Lung (tissue), 4 donors: ENCODE measurements around a stretch of chr7.

- PRO-cap, result no peak
- RAMPAGE, long total RNA, result no peak
- RRBS, result 32% methylated on average over 3 of the region's 14 CpGs
Measured at GRCh38 chr7:2644454-2644956, 12.7 kb downstream of the TTYH3 start.

DNA sequence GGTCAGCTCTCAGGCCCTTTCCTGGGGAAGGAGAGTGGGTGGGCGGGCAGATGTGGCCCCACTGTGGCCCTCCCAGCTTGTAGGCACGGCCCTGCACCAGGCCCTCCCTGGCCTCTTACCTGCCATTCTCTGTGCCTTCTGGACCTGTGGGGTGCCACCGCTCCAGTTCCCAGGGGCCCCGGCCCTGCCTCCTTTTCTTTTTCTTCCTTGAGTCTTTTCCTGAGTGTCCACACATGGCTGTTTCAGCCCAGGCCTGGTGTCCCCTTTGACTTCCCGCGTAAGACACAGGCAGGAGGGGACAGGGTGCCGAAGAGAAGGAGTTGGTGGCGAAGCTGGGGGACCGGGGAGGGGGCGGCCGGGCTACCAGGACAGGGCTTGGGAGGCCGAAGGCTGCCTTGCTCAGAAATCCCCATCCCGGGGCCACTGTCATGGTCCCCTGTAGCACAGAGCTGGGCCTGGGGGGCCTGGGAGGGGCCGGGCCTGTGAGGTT, 27.6 kb downstream of the TTYH3 start:
- PRO-cap, result no peak
- RAMPAGE, long total RNA, result no peak
- RRBS, result 93% methylated on average over 2 of the region's 14 CpGs

GRCh38 chr7:2666406-2666922, 21.5 kb upstream of the AMZ1 start:
- PRO-cap, result no peak
- RAMPAGE, long total RNA, result no peak
- RRBS, result 49% methylated on average over 2 of the region's 14 CpGs

GRCh38 chr7:2681860-2682295, 6.1 kb upstream of the AMZ1 start:
- PRO-cap, result no peak
- RAMPAGE, long total RNA, result no peak
- RRBS, result no CpG with 5 or more reads among the region's 13 CpGs

- PRO-cap, result no peak
- RAMPAGE, long total RNA, result no peak
- RRBS, result no CpG with 5 or more reads among the region's 11 CpGs
Measured at GRCh38 chr7:2715236-2715589, 27.2 kb downstream of the AMZ1 start.

DNA sequence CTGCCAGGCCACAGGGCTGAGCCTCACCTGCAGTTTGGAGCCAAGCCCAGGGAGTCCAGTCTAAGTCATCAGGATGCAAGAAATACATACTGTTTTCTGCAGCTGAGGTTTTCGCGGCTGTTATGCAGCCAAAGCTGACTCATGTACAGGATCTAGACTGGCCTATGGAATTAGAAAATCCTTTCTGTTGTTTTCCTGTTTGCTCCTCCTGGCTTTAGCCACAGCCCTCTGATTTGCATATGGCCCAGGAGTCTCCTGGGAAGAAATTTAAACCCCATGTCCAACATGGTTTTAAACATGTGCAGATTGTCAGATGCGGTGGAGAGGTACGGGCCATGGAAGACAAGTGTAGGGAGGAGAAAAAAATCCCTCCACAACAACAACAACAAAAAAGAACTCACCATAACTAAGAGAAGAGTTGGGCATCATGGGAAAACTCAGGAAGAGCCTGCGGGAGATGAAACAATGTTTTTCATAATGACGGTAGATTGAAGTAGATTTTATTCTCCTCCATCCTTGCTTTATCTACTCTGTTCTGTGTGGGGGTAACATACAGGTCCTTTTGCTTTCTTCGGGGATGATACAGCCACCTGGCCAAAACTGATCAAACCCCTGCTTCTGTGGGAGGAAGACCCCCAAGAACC, 29.7 kb upstream of the GNA12 start:
- PRO-cap, result no peak
- RAMPAGE, long total RNA, result no peak
- RRBS, result no CpG with 5 or more reads among the region's 7 CpGs

DNA sequence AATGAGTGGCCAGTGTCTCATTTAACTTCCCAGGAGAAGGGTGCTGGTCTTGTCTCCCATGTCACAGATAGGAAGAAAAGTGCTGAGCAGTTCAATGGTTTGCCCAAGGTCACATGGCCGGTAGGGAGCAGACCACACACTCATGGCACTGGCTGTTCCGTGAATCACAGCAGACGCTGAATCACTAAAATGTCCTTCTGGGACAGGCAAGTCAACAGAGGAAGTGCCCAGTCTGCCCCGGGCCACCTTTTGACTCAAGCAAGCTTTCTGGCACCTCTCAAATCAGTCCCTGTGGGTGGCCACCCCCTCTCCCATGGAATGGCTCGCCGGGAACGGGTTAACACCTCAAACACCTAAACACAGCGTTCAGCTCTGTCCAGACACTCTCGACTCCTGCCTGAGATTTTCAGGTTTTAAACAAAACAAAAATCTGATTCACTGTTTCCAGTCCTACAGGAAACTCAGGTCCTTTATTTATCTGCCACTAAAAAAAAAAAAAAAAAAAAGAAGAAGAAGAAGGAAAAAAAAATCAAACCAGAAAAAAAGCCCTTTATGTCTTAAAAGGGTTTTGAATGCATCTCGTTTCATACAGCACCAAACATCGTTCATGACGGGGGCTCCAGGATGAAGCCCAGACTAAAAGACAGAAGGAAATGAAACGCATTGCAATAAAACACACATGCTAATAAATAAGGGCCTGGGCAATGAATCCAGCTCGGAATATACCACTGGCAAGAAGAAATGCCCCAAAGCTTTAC, 15.5 kb downstream of the CARD11 start:
- PRO-cap, result no peak
- RAMPAGE, long total RNA, result no peak
- RRBS, result 13% methylated on average over 4 of the region's 14 CpGs

DNA sequence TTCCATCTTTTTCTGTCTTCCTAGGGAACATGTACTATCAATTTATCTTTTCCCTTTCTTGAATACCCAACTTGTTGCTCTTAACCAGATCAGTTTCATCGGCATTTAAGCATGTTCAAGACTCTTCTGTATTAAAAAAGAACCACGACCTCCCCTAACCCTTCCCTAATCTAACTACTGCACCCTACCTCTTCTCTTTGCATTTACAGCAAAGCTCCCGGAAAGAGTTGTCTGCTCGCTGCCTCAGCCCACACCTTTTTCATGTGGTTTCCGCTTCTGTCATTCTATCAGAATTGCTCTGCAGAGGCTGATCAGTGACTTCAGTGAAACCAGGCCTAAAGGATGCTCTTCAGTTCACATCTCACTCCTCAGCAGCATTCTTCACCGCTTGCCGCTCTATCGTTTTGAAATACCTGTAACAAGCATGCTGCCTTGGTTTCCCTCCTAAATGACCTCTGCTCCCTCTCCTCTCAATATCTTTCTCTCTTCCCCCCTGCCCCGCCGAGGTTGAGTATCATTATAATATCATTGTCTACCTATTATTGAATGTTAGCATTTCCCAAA, 160.9 kb downstream of the SDK1 start:
- PRO-cap, result no peak
- RAMPAGE, long total RNA, result no peak
- RRBS, result no CpG with 5 or more reads among the region's 10 CpGs

DNA sequence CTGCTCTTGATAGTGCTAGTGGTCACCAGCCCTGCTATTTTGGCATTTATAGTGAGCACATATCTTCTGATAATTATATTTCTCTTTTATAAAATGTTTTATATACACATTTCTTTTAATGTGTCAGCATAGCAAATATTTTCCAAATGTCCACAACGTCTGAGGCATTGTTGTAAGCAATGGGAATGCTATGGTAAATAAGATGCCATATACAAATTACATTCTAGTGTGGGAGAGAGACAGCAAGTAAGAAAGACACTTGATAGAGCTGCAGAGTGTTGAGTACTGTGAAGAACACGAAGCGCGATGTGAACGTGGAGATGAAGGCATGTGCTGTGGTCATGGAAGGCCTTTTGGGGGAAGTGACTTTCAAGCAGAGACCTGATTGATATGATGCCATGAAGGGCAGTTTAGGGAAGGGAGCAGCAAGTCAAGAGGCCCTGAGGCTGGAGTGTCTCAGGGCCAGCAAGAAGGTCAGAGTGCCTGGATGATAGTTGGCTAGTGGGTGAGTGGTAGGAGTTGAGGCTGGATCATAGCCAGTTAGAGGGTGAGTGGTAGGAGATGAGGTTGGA, 226.1 kb downstream of the SDK1 start:
- PRO-cap, result no peak
- RAMPAGE, long total RNA, result no peak
- RRBS, result no CpG with 5 or more reads among the region's 5 CpGs

GRCh38 chr7:3742164-3742484, 441.1 kb downstream of the SDK1 start:
- PRO-cap, result no peak
- RAMPAGE, long total RNA, result no peak
- RRBS, result no CpG with 5 or more reads among the region's 4 CpGs

- PRO-cap, result no peak
- RAMPAGE, long total RNA, result no peak
- RRBS, result no CpG with 5 or more reads among the region's 5 CpGs
Measured at GRCh38 chr7:3861706-3862160, 560.7 kb downstream of the SDK1 start.

- PRO-cap, result no peak
- RAMPAGE, long total RNA, result no peak
- RRBS, result no CpG with 5 or more reads among the region's 16 CpGs
Measured at GRCh38 chr7:4006665-4007290, 675.3 kb upstream of the FOXK1 start.

- PRO-cap, result no peak
- RAMPAGE, long total RNA, result no peak
- RRBS, result no CpG with 5 or more reads among the region's 17 CpGs
Measured at GRCh38 chr7:4267608-4268169, 414.4 kb upstream of the FOXK1 start.

DNA sequence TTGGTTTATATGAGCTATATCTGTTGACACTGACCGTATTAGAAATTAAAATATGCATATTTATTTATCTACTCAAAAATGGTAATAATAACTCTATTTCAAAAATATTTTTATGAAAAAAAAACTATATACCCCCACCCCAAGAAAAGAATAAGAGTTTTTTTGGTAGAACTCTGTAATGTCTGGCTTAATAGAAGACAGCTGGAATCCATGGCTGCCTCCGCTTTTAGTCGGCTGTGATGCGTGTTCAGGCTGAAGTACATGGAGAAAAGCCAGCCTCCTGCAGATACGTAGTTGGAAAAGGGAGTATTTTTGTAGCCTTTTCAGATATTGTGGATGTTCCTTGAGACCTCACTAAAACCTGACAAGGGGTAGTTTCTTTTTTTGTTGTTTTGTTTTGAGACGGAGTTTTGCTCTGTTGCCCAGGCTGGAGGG, 9.9 kb downstream of the FOXK1 start:
- PRO-cap, result no peak
- RAMPAGE, long total RNA, result no peak
- RRBS, result no CpG with 5 or more reads among the region's 6 CpGs

DNA sequence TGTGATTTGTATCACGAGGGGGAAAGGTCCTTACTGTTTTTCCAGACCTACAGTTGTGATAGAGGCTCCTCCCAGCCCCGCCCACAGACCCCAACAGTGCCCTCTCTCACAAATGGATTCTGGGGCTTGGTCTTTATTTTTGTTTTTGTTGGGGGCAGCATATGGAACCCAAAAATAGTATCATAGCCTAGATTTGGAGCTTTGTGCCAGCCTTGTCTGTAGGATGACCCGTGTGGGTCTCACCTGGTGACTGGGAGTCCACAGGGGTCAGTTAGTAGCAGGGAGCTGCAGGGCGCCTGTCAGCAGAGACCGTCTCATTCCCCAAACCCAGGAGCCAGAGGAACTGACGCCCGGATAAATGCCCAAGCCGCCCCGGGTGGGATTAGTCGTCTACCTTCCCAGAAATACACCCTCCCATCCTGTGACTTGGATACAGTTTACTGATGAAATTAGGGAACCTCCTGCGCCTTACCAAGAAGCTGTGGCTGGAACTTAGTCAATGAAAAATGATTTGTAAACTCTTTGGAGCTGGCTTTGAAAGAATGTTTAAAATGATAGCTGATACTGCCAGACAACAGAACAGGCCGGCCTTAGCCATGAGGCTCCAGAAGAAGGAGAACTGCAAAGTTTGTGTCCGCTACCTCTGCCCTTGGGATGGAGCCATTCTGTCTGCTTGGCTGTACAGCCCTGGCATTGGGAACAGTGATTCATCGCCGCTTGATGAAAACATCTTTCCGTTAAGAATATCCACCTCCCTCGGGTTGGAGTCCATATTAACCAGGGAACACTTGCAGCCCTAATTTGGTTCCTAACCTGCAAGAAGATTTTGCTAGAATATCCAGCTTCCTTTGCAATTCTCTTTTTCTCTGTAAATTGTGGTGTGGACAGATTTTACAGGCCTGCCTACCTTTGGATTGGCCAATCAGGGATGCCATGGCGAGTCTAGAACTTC, 12.7 kb downstream of the FOXK1 start:
- PRO-cap, result no peak
- RAMPAGE, long total RNA, result no peak
- RRBS, result no CpG with 5 or more reads among the region's 18 CpGs

DNA sequence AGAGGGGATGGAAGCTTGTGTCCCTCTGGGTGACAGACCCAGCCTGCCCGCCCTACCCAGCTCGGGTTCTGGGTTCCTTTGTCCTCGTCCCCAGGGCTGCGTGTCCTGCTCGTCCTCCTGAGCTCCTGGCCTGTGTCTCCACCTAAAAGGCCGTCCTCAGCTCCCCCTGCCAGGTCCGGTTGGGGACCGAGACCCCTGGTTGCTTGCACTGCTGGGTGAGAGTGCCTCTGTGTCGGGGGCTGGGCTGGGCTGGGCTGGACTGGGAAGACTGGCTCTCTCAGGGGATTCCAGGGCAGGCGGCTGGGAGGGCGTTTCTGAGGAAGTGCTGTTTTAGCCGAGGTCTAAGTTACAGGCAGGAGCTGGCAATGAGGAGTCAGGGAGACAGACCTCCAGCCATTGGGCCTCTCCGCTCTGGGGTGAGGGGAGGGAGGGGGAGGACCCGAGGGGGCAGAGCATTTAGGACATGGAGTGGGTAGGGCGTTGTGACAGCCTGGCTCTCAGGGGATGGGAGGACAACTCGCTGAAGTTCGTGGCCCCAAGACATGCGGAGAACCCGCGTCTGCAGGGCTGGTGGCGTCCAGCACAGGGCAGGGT, 20.9 kb downstream of the FOXK1 start:
- PRO-cap, result no peak
- RAMPAGE, long total RNA, result no peak
- RRBS, result no CpG with 5 or more reads among the region's 21 CpGs

DNA sequence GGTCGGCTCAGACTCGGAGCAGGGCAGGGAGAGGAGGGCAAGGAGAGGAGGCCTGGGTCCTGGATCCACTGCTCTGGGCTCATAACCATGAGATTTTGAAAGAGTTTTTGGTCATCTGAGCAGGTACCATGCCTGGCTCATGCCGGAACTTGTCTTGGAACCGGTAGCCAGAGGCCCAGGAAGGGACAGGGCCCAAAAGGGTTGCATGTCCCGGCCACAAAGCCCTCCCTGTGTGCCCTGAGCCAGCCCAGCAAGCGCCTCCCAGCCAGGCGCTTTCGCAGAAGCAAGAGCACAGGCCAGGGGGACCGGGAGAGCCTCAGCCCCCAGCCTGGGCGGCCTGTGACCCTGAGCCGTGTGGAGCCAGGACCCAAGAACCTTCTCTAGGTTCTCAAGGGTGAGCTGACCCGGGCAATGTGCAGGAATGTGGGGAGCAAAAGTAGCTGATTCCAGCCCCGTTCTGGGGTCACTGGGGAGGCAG, 10.3 kb upstream of the AP5Z1 start:
- PRO-cap, result no peak
- RAMPAGE, long total RNA, result no peak
- RRBS, result 93% methylated on average over 5 of the region's 13 CpGs

DNA sequence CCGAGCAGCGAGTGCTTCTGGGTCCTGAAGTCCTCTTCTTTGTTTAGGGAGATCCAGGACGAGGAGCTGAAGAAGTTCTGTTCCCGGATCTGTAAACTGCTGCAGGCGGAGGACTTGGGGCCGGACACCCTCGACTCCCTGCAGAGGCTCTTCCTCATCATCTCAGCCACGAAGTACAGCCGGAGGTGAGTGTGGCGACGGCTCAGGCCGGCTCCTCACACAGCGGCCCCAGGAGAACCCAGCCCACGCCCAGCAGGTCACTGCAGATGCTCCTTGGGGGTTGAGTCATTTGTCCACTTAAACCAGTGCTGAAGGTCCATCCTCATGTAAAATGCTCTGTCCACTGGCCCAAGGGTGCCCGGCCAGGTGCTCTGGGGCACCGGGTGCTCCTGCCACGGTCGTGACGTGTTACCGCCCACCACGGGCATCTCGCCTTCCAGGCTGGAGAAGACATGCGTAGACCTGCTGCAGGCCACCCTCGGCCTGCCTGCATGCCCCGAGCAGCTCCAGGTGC, 5.8 kb downstream of the AP5Z1 start:
- PRO-cap, result no peak
- RAMPAGE, long total RNA, result no peak
- RRBS, result 94% methylated on average over 4 of the region's 25 CpGs

DNA sequence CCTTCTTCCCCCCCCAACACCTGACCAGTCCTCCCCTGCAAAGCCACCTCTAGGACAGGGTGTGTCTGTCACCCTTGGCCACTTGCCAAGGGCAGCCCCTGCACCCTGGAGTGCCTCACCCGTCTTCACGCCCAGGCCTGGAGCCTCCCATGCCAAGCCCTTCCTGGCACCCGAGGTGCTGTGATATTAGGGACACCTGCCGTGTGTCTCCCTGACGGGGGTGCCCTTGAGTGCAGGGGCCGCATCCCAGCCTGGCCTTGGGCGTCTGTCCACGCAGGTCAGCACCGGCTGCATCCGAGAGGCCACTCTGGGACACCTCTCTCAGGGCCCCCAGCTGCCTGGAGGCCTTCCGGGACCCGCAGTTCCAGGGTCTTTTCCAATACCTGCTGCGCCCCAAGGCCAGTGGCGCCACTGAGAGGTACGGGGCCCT, 12.5 kb downstream of the AP5Z1 start:
- PRO-cap, result no peak
- RAMPAGE, long total RNA, result no peak
- RRBS, result 98% methylated on average over 4 of the region's 15 CpGs

GRCh38 chr7:4858132-4858559, 3.7 kb downstream of the PAPOLB start:
- PRO-cap, result no peak
- RAMPAGE, long total RNA, result no peak
- RRBS, result no CpG with 5 or more reads among the region's 2 CpGs